Parietal lobe (tissue), 2 donors: ENCODE measurements around the genes MTFP1, PATZ1 and EIF4ENIF1.

DNA sequence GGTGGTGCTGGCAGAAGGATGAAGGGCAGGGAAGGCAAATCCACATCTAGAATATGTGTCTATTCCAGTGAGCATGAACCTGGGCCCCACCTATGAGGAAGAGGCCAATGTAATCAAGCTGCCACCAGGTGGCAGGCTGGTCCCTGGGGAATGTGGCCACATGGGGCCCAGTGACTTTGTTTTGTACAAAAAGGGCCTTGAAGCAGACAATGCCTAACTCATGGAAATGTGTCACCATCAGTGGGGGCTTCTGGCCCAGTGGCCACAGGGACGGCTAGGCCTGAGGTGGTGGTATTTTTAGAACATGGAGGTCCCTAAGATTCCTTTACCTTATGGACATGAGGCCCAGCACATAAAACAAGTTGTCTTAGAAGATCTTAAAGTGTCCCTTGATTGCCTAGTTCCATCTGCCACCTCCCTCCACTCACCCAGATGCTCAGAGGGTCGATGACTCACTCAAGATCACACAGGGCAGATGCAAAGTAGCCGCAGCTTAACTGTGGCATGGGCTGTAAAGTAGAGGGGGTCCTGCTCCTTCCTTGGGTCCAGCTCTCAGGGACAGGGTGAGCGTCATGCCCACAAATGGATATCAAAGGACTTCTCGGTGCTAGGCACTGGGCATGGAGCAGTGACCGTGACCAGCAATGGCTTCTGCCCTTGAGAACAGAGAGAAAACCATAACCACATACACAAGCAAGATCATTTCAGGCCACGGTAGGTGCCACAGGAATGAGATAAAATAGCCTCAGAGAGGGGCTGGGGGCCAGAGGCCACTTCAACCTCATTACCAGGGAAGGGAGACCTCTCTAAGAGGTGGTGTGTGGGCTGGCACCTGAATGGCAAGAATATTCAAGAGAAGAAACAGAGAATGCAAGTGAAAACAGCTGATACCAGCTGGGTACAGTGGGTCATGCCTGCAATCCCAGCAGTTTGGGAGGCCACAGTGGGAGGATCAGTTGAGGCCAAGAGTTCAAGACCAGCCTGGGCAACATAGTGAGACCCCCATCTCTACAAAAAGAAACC, 4.2 kb upstream of the RNF215 start:
- RAMPAGE, long total RNA: no peak

DNA sequence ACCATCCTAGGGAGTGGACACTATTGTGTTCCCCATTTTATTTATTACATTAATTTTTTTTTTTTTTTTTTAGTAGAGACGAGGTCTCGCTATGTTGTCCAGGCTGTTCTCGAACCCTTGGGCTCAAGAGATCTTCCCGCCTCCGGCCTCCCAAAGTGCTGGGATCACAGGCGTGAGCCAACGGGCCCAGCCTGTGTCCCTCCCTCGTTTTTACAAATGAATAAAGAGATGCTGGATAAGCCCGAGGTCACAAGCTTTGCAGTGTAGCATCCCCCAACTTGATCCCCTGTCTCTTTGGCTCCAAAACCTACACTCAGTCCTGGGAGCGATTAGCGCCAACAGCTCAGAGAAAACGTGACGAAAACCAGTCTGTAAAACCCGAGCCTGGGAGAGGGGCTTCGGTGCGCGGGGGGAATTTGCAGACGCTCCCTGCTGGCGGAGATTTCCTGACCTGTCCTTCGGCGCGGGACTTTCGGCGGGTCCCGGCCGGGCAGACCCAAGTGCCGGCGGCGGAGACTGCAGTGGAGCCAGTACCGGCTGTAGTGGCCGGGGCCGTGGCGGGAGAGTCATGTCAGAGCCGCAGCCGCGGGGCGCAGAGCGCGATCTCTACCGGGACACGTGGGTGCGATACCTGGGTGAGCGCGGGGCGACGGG, at the start of gene MTFP1:
MTFP1 (plus strand) TSS at position 457 of the 654 bp plus-strand sequence.
- RAMPAGE, long total RNA: no peak

- RAMPAGE, long total RNA: no peak
Observed at GRCh38 chr22:30822190-30822960, 127.7 kb downstream of the OSBP2 start.

GRCh38 chr22:31075766-31076514, 5.2 kb upstream of the SMTN start:
- RAMPAGE, long total RNA: no peak

DNA sequence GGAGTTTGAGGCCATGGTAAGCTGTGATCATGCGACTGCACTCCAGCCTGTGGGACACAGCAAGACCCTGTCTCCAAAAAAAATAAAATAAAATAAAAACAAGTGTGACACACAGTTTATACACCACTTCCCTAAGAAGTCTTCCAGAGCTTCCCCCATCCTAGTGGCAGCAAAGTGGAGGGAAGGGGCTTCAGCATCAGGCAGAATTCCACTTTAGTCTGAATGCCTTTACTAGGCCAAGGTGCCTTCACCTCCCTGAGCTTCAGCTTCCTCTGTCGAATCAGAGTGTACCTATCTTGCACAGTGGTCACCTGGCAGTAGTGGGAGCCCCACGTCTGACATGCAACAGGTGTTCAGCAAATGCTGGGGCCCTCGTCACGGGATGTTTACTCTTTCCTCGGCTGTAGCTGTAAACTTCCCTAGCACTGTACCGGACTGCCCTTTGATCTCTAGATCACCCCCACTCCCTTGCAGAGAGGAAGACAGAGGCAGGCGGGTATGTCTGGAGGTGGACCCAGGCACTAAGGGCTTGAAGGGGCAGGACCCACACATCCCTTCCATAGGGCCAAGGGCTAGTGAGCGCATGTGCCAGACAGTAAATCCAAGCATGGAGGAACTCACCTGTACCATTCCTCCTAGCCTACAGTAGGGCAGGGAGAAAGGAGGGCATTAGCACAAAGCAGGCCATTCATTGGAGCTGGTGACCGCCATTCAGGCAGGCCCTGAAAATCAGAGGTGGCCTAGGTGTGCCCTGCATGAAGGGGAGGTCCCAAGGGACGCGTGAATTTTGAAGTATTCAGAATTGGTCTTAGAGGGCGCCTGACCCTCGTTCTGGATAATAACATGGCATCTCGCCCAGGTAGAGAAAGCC, 2.1 kb upstream of the SMTN start:
- RAMPAGE, long total RNA: no peak

DNA sequence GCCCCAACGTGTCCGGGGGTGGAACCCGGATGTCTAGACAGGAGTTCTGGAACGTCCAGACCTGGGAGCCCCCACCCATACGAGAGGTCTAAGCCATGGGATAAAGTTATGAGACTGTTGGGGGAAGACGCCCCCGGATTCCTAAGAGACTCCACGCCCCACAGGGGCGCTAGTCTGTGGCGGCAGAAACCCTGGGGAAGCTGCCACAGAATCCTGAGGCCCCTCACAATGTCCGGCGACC, 294 bp downstream of the SMTN start:
- RAMPAGE, long total RNA: no peak

DNA sequence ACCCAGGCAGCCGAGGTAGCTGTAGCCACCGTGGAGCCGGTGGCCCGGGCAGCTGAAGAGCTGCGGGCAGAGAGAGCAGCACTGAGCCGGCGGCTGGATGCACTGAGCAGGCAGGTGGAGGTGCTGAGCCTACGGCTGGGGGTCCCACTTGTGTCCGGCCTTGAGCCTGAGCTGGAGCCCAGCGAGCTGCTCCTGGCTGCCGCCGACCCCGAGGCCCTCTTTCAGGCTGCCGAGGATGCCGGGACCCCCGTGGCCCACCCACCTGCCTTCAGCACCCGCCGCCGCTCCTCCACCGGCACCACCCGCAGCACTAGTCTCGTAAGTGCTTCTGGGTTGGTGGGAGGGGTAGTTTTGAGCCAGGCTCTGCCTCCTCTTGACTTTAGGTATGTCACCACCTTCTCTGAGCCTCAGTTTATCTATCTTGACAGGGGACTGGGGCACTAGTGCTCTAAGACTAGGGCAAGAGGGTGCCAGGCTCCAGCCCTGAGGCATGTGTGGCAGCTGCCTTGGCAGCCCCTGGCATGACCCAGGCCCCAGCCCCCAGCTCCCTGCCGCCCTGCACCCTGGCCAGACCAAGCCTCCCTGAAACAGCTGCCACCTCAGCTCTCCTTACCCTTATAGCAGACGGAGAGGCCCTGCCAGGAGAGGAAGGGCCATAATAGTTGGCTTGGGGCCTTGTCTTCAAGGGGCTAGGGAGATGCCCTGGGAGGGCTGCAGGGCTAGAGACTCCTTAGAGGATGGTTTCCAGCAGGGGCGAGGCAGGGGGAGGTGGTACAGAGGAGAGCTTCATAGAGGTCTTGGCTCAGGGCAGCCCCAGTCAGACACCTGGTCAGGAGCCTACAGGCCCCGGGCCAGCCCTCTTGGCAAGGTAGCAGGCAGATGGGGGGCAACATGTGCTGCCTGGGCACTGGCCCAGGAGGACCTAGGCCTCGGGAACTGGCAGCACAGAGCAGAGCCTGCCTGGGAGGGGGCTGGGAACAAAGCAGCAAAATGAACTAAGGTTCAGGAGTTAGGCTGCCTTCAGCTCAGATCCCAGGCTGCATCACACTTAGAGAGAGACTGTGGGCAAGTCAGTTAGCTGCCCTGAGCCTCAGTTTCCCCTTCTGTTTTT, 12.8 kb downstream of the SMTN start:
- RAMPAGE, long total RNA: no peak

- RAMPAGE, long total RNA: no peak
Observed at GRCh38 chr22:31102030-31103151, 5.0 kb downstream of the SELENOM start.

- RAMPAGE, long total RNA: no peak
Observed at GRCh38 chr22:31106256-31106658, 1.1 kb downstream of the SELENOM start.

DNA sequence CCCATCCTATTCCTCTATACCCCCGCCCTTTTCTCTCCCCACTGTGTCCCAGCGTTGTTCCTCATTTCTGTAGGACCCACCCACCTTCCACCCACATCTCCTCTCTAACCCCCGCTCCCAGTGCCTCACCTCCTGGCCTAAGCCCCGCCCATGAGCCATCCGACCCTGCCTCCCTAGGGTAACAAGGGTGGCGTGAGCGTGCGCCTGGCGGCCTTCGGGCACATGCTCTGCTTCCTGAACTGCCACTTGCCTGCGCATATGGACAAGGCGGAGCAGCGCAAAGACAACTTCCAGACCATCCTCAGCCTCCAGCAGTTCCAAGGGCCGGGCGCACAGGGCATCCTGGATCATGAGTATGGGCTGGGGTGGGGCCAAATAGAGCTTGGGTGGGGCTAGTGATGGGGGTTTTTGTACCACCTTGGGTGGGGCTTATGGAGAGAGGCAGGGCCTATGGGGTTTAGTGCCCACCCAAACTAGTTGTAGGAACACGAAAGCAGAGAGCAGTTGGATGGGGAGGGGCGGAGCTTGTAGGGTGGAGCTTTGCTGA, 4.5 kb downstream of the INPP5J start:
- RAMPAGE, long total RNA: no peak

GRCh38 chr22:31131627-31132150, 8.6 kb downstream of the PLA2G3 start:
- RAMPAGE, long total RNA: no peak

DNA sequence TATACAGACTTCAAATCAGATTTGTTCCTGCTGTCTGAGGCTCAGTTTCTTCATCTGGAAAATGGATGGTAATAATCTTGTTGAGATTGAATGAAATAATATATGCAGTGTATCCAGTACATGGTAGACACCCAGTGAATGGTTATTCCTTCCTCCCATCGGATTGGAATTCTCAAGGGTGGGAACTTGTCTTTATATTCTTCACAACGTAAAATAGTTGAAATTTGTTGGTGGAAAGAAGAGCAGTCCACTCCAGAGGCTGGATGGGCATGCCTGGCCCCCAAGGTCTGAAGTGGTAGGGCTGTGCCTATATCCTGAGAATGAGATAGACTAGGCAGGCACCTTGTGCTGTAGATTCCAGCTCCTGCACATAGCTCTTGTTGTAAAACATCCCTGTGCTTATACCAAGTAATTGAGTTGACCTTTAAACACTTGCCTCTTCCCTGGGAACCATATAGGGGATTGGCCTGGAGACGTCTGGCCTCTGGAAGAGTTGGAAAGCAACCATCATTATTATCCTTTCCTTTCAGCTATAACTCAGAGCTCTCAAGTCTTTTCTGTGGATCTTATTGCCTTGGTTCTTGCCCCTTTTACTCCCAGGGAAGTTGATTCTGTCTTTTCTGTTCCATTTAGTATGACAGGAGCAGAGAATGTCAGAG, 15.0 kb downstream of the LIMK2 start:
- RAMPAGE, long total RNA: no peak

GRCh38 chr22:31341517-31342025, 4.6 kb downstream of the PATZ1 start:
- RAMPAGE, long total RNA: no peak

- RAMPAGE, long total RNA: no peak
Observed at GRCh38 chr22:31345318-31346171, 601 bp downstream of the PATZ1 start.

DNA sequence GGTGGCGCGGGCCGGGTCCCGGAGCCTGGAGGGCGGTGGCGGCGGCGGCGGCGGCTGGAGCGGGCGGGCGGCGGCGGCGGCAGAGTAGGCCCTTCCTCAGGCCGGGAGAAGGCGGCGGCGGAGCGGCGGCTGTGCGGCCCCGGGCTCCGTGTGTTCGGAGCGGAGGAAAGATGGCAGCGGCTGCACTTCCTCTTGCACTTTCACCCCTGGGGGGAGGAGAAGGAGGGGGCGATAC, at the start of gene PATZ1:
PATZ1 (minus strand) TSS at position 175 of the 235 bp plus-strand sequence.
- RAMPAGE, long total RNA: no peak

DNA sequence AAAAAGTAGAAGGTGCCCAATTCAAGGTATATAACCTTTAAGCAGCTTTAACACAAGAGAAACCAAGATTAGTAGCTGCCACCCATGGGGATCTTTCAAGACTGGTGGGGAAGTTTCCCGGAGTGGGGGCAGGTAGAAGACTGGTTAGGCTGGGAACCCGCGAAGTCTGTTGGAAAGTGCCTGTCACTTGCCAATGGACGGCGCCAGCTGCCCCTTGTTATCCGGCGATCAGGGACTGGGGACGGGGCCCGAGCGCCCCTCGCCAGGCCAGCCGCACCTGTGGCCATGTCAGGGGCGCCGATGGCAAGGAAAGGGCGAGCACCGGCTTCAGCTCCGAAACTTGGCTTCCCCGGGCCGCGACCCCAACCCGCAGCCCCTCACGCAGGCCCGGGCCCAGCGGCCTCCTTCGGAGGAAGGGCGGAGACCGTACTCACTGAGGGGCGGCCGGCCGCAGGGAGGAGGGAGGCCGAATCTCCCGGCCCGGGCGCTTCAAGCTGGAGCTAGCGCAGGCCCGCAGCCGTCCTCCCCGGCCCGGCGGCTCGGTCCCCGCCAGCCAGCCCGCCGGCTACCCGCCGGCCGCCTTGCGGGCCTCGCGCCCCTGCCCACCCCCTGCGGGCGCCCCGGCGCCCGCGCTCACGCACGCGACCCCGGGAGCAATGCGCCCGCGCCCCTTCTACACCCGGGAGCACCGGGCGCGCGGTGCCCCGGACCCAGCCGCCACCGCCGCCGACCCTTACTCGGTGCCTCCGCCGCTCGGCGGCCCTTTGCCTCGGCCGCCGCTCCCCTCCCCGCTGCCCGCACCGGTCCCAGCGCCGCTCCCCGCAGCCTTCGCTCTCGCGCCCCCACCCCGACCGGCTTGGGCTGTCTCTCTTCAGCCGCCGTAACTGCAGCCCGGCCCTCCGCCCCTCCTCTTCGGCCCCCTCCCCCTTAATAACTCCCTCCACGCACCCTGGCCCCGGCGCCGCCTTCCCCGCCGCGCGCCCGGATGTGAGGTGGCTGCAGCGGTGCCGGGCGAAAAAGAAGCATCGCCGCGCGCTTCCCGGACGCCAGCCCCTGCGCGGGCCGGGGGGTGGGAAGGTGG, at the start of gene EIF4ENIF1:
EIF4ENIF1 (minus strand) TSS at position 886 of the 1,081 bp plus-strand sequence.
- RAMPAGE, long total RNA: no peak

DNA sequence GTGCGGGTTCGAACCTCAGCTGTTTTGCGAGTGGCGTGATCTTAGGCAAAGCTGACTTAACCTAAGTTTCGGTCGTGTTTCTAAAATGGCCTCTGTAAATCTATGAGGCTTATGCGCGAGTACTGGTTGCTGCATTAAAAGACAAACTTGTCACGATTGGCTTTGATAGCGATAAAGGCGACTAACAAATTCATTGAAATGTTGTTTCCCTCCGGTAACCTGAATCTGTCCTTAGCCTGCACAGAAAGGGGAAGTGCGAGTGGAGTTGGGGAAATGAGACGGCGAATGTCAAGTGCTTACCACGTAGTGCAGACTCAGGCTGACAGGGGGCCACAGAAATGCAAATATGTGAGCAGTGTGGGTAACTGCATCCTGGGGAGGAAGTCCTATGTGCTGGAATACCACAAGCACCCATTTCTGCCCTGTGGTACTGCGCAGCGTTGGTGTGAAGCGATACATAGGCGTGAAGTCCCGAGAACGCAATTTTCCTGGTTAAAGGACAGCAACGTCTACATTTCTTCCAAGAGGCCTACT, 779 bp upstream of the EIF4ENIF1 start:
- RAMPAGE, long total RNA: no peak

DNA sequence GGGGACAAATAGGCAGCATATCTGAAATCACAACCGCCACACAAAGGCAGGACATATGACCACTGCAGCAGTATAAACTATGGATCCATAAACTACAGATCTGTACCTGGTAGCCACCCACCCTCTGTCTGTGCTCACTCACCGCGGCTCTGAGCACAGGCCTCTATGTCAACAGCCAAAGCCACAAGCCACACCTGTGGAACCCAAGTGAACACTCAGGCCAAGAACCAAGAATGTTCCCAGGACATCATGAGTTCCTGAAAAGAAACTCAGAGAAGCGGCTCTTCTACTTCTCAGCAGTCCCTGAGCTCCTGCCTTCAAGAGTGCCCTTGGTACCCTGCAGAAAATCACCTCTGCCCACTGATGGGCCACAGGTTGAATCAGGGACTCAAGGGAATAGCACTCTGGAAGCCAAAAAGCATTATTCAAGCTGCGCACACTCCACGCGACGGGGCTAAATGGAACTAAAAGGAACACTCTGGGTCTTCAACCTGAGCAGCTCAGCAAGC, 22.3 kb downstream of the PISD start:
- RAMPAGE, long total RNA: no peak

DNA sequence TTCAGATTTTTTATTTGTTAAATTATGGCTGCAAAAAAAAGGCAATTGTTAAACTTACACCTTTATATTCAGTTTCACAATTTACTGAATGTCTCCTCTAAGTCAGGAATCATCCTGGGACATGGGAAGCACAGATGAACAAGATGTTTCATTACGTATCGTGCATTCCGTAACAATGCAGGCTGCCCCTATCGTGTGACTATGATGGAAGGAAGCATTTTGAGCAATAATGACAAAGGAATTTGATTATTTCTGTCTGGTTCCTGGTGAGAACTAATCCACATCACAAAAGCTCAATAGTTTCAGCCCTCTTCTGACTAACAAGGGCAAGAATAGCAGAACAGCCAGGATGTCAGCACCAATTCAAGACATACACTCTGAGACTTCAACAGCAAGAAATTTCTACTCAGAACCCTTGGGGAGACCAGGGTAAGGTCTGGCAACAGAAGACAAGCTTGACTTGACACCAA, 14.5 kb downstream of the PISD start:
- RAMPAGE, long total RNA: no peak

GRCh38 chr22:31676614-31677248, 14.7 kb upstream of the PISD start:
- RAMPAGE, long total RNA: no peak